Tongue (tissue), 2 donors: ENCODE measurements around a stretch of chr9.

- RAMPAGE, long total RNA = no peak
These were observed 80.4 kb upstream of the ZNF169 start for GRCh38 chr9:94178450-94179434.

- RAMPAGE, long total RNA = no peak
These were observed 4.3 kb upstream of the NUTM2F start for GRCh38 chr9:94332718-94333089.

DNA sequence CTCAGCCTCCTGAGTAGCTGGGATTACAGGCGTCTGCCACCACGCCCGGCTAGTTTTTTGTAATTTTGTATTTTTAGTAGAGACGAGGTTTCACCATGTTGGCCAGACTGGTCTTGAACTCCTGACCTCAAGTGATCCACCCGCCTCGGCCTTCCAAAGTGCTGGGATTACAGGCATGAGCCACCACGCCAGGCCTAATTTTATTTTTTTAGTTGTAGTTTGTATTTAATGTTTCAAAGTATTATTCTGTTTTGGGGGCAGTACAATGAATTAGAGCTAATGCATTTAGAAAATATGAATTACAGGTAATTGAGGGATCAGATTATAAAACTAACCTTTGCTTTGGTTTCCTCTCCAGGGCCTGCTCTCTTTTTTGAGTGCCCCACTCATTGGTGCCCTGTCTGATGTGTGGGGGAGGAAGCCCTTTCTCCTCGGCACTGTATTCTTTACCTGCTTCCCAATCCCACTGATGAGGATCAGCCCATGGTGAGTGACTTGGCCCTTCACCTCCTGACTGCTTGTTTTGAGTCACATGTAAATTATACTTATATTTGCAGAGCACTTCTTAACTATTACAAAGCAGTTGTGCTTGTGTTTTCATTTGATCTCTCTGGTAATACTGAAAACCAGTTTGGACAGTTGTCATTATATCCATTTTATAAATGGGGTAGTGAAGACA lies 63.8 kb downstream of the MFSD14B start:
- RAMPAGE, long total RNA = no peak

- RAMPAGE, long total RNA = no peak
These were observed 118.6 kb downstream of the AOPEP start for GRCh38 chr9:94844938-94845662.

GRCh38 chr9:94864997-94865530 lies 138.6 kb downstream of the AOPEP start:
- RAMPAGE, long total RNA = no peak

DNA sequence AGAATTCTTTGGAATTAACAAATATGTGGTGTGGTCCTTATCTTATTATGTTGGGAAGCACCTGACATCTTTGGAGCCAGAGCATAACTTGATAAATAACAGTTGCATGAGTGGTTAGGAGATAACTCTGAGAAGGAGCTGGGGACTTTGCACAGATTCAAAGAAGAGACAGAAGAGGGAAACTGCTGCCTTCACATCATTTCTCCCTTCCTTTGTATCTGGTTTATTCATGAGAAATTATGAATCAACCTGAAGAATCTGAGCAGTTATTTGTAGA lies 146.8 kb downstream of the AOPEP start:
- RAMPAGE, long total RNA = no peak

GRCh38 chr9:94874331-94874878 lies 147.9 kb downstream of the AOPEP start:
- RAMPAGE, long total RNA = no peak

- RAMPAGE, long total RNA = no peak
These were observed 209.9 kb downstream of the AOPEP start for GRCh38 chr9:94936431-94936838.

DNA sequence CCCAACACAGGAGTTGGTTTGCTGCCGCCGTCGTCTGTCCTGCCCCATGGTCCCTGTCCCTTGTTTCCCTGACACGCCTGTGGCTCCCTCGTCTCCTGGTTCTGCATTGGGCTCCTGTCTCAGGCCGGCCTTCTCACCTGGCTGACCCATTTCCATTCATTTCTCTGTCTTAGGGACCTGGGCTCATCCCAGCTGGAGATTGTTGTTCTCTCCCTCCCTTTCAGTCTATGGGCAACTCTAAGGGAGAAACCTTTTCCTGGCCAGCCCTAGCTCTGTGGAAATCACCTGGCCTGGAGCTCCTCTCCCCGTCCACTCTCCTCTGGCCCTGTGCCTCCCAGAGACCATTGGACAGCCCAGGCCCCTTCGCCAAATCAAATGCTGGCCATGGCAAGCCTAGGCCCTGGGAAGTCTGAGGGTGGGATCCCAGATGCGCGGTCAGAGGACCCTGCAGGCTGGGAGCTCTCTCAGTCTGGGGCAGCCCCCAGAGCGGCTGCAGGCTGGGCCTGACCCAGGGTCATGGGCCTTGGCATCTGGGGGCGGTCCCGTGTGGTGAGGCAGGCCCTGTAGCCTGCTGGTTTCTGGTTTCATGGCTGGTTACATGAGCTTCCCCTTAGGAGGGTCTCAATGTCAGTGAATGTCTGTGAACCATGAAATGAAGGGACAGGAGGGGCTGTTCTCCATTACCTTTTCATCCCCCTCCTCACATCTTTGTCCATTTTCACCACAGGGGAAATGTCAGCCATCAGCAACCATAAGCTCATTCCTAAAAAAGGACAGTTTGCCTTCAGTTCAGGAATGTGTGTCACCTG lies 253.5 kb downstream of the AOPEP start:
- RAMPAGE, long total RNA = no peak

GRCh38 chr9:94984823-94985630 lies 258.5 kb downstream of the AOPEP start:
- RAMPAGE, long total RNA = no peak

GRCh38 chr9:94987699-94988184 lies 261.2 kb downstream of the AOPEP start:
- RAMPAGE, long total RNA = no peak

DNA sequence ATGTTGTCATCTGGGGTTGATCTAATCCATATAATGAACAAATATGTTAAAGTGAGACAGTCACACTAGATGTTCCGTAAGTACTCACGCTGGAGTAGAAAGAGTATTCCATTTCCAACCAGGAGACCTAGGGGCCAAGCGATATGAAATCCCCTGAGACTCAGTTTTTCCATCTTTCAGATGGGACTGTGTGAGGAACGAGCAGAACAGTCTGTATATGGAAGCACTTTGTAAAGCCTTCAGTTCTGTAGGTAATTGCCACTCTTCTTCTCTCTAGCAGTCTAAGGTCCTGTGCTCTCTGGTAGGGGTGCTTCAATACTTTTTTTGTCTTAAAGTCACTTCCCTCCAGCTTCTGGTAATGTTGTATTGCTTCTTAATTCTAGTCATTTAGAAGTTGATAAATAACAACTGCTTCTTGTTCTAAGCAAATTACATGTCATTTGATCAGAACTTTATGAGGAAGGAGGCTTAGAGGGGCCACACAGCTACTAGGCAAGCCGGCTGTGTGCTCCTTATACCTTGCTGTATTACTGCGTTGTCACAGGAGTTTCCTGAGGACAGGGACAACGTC lies 271.7 kb downstream of the AOPEP start:
- RAMPAGE, long total RNA = no peak

GRCh38 chr9:95000770-95001621 lies 274.5 kb downstream of the AOPEP start:
- RAMPAGE, long total RNA = no peak

DNA sequence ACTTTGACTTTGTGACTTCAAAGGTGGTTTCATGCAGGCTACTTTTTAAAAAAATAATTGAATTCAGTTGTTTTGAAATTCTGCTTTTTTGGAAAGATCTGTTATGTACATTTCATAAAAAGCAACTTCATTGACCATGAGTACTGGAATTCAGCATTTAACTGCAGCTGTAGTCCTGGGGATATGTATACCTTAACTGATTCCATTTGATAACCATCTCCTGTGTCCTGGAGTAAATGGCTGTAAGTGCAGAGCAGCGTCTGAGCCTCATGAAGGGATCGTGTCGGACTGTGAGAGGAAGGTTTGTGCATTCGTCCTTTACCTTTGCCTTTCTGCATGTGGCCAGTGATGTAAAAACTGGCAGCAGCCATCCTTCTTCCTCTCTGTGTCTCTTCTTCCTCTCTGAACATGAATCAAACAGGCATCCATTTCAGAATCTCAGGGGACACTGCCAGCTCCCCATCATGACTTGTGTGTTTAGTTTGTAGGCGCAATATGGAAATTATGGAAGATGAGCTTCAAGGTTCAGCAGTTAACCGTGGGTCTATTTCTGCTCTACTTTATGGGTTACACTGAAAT lies 287.1 kb downstream of the FANCC start:
- RAMPAGE, long total RNA = no peak

DNA sequence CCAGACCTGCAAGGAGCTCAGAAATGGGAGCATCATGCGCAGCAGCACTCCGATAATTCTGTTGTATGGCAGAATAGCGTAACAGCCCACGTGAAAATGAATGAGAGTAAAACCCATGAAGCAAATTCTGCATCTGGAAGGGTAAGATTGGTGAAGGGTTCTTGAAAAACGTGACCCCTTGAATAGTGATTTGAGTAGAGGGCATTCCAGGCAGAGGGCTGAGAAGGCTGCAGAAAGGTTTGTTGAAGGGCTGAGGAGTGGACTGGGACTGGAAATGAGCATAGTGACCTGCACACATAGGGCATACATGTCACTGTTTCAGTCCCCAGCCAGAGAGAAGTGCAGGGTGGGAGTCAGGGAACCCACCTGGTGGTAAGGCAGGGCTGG lies 273.1 kb downstream of the FANCC start:
- RAMPAGE, long total RNA = no peak

DNA sequence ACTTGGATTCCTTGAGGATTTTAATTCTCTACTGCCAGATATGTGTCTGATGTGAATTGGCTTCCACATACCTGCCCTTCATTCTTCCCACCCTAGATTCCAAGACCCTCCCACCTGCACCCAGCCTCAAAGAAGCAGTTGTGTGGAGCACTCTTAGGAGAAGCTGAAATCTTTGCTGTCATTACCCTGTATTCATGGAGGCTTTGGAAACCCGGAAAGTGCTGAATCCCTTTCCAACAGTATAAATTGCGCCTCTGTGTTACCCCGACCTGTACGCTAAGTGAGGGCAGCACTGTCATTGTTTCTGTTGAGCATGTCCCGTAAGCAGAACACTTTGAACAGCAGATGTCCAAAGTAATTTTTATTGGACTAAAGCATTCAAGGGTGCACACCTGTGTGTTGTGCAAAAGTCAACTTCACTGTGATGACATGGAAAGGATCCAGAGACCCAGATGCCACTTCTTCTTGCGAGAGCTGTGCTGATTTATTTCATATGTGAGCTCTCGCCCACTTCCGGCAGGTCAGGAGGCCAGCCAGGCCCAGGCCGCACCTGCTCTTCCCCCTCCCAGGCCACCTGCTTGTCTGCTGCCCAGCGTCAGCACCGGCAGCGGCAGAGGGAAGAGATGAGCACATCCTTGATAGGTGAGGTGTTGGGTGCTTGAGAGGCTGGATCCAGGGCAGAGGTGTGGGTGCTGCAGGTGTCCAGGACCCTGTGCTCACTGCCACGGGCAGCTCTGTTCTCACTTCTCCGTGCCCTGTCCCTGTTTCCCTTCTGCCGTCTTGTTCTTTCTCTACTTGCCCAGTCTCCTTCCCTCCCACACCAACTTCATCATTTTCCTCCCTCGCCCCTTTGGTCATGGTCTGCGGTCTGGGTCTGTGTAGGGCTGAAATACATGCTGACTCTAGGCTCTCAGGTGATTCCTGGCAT lies 243.0 kb downstream of the FANCC start:
- RAMPAGE, long total RNA = no peak

DNA sequence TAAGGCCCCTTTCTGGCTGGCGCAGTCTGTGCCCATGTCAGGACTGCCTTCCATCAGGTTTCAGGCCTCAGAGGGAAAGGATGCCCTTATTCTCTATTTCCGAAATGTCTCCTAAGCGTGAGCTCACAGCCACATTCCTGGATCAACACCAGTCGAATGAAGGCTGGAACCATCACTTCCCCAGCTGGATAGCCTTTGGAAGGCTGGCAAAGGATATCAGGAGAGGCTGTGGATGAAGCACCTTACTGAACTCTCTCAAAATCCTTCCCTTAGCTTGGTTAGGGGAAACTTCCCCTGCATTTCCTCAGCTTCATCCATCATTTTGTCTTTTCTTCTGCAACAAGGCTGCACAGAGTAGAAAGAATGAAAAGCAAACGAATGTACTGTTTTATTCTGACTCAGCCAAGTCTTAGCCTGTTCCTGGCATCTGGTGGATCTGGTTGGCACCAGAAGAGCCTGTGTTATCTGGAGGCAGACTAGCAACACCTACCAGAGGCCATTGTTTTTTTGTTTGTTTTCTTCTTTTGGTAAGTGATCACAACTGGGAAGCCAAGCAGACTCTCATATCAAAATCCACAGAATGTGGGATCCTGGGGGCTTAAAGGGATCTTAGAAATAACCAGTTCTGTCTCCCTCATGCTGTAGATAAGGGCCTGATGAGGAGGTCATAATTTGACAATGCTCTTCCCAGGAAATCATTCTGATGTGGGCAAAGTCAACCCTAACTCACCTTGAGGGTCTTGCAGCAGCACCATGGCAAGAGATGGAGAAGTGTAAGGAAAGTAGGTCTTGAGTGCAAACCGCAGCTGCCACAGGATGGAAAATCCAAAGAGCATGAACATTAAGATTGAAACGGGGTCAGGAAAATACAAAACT lies 200.7 kb downstream of the FANCC start:
- RAMPAGE, long total RNA = no peak

- RAMPAGE, long total RNA = no peak
These were observed 186.1 kb downstream of the FANCC start for GRCh38 chr9:95131166-95132028.

- RAMPAGE, long total RNA = no peak
These were observed 75.7 kb downstream of the PTCH1 start for GRCh38 chr9:95433430-95433744.

DNA sequence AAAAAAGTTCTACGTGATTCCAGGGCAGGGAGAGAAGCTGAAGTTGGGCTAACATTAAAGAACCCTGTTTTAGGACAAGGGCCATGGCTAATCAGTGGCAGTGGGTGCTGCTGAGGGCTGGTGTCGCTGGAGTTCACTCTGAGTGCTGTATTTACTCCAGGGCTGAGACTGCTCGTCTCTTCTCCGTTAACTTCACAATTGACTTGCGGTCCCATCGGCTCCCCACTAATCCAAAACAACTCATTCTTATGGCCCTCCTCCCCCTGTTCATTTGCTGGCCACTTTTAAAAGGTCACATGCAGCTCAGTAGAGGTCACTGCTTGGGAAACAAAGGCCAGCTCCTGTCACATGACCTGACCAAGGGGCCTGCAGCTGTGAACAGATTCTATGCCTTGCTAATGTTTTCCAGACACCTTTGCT lies 30.8 kb downstream of the PTCH1 start:
- RAMPAGE, long total RNA = no peak